HTR-8/SVneo (cell line): ENCODE measurements around a stretch of chr20.

GRCh38 chr20:38433724-38434703 is 38.6 kb upstream of the RALGAPB start:
- RRBS: no CpG with 5 or more reads among the region's 27 CpGs

GRCh38 chr20:38532781-38533188 is 48.2 kb upstream of the ADIG start:
- RRBS: no CpG with 5 or more reads among the region's 4 CpGs

GRCh38 chr20:38578929-38579638 is 1.9 kb upstream of the ADIG start:
- RRBS: no CpG with 5 or more reads among the region's 8 CpGs

GRCh38 chr20:38601515-38602013 is 20.6 kb downstream of the ADIG start:
- RRBS: no CpG with 5 or more reads among the region's 25 CpGs

DNA sequence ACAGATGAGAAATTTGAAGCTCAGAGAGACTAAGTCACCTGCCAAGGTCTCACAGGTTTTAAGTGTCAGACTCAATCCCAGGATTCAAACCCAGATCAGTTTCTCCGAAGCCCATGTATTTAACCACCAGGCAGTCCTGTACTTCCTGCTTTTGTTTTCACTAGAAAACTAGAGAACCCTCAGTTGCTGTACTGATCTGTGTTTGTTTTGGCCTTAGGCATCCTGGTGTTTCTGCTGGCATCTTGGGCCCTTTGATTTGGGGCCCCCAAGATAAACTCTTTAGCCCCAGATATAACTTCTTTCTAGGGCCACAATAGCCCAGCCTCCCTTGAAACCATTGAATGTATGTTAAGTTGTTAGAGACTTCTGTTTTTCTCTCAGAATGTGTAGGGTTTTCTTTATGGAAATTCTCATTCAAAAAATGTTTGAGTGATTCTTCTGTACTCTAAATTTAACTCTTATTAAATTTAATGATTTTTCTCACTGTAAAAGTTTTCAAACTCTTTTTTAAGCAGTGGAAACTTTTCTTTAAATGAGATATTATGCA is 36.6 kb downstream of the PPP1R16B start:
- RRBS: no CpG with 5 or more reads among the region's 1 CpG

GRCh38 chr20:38845363-38846063 is 40.0 kb downstream of the PPP1R16B start:
- RRBS: no CpG with 5 or more reads among the region's 7 CpGs

GRCh38 chr20:38870627-38871490 is 55.4 kb upstream of the FAM83D start:
- RRBS: no CpG with 5 or more reads among the region's 13 CpGs

DNA sequence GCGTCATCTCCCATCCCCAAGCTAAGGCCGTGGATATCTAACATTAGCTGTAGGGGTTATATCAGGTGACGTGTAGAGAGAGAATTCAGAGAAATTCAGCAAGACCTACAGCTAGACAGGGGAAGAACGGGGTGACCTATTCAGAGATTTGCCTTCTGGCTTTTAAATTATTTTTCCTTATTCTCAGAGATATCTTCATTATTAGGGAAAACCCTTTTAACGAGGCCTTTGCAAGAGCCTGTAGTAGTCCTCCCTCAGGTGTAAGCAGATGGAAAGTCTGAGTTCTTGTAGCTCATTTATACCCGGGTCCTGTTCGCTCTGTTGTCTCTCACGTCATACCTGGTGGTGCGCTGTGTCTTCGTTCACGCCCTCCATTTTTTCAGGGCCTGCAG is 75.0 kb downstream of the DHX35 start:
- RRBS: no CpG with 5 or more reads among the region's 11 CpGs

DNA sequence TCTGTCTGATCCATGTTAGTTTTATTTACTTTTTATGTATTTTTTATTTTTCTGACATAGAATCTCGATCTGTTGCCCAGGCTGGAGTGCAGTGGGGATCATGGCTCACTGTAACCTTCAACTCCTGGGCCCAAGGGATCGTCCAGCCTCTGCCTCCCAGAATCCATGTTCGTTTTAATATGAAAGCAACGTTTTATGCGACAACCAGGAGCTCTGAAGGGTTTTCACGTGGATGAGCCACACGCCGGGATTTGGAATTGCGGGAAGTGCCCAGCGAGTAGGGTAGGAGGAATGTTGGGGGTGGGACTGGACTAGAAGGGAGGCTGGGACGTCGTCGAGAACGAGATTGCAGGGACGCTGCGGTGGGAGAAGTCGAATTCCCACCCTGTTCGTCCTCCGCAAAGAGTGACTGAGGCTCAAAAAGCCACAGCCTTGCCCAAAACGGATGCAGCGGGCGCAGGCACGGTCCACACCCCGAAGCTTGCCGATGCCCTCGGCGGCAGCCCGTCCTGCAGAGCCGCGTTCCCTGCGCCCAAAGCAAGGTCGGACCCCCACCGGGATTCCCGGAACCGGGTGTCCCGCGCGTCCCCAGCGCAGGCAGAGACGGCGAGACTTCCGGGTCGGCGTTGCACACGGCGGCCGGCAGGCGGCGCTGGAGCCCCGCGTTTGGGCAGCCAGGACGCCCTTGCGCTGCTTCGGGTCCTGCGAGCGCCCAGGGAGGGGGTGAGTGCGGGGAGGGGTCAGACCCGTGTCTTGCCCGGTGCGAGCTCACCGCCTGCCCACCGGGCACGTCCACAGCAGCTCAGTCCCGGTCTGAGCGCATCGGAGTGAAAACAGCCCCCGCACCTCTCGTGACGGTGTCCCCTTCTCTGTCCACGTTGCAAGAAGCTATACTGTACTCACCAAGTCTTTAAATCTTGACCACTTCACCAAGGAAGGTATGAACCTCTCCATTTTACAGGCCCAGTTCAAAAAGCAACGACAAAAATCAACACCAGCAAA is 87.8 kb downstream of the DHX35 start:
- RRBS: 2% methylated on average over 16 of the region's 71 CpGs

GRCh38 chr20:39358003-39358591 is 396.0 kb downstream of the DHX35 start:
- RRBS: no CpG with 5 or more reads among the region's 3 CpGs

DNA sequence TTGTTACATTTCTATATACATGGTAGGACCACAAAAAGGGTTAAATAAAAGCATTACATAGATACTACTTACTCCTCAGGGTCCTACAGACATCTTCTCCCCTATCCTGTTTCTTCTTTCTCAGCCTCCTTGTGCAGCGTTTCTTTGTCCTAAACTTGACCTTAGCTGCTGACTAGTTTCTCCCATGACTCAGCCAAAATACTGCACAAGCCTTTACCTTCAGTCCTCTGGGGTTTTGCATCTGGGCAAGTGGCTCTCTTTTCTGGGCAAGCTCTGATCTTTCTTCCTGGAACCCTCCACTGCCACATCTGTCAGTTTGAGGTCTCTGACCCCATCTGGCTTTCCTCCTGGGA is 838.3 kb downstream of the DHX35 start:
- RRBS: no CpG with 5 or more reads among the region's 1 CpG

DNA sequence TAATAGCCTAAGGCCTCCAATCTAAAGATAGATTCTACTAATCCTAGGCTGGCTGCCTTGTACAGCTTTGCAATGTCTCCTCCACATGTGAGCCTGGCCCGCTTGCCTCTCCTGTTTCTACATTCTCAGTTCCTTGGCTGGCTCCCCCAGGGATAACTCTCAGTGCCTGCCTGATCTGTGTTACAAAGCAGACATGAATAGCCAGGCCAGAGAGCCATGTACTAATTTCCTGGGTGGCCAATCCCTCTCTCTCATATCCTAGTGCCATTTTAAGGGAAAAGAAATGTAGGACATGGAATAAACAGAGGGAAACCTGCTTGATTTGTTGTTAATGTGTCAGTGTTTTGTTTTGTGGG is 702.9 kb downstream of the MAFB start:
- RRBS: no CpG with 5 or more reads among the region's 1 CpG

GRCh38 chr20:40465027-40465436 is 224.0 kb downstream of the MAFB start:
- RRBS: no CpG with 5 or more reads among the region's 5 CpGs

GRCh38 chr20:40654753-40655512 is 34.1 kb downstream of the MAFB start:
- RRBS: no CpG with 5 or more reads among the region's 5 CpGs

DNA sequence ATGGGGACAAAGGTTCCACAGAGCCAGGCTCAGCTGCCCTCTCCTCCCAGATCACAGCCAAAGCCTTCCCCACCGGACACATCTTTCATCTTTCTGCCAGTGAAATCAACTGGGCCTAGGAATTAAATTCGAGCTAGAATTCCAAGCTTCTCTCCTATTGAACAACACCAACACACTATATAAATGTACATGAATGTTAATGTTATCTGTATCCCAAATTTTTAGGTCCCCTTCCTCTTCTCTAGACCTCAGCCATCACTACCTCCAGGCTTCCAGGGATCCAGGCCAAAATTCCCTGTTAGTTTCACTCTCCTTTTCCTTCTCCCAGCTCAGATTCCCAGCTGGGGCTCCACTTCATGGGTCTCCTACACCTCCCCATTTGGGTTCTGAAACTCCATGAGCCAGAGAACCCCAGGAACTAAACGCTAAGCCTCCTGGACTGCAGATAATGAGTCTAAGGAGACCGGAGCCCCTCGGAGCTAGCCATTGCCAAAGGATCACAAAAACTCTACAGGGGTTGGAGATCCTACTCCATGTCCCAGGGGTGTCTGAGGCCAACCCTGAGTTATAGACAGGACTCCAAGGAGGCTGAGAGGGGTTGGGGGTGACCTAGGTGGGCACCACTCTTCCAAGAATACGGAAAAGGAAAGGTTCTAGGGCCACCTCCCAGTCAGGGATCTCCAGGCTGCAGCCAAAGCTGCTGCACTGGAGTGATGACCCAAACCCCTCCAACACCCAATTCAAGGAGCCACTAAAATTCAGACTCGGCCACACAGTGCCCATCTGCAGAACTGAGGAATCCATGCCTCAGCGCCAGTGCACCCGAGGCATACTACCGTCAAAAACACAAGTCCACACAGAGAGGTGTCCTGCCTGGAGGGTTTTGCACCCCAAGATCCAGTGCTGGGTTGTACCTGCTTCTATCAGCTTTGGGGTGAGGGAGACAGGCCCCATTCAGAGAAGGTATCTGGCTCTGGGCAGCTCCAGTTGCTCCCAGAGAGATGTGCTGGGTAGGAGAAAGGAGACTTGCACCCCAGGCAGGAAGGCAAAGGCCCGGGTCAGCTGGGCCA is 4.3 kb downstream of the MAFB start:
- RRBS: no CpG with 5 or more reads among the region's 11 CpGs

DNA sequence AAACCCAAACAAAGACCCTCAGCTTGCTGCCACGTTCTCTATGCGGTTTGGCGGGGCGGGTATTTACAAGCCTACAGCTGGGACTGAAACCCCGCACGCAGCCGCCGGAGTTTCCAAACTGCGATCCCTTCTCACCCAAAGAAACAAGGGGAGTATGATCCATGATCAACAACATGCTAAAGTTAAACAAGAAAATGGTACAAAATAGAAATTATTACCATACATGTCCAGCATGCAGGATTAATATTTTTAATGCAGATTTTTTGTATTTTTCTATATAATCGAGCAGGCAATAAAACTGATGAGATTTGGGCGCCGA is 2.1 kb downstream of the MAFB start:
- RRBS: no CpG with 5 or more reads among the region's 12 CpGs

GRCh38 chr20:40990534-40990986 is 38.1 kb upstream of the TOP1 start:
- RRBS: no CpG with 5 or more reads among the region's 9 CpGs

DNA sequence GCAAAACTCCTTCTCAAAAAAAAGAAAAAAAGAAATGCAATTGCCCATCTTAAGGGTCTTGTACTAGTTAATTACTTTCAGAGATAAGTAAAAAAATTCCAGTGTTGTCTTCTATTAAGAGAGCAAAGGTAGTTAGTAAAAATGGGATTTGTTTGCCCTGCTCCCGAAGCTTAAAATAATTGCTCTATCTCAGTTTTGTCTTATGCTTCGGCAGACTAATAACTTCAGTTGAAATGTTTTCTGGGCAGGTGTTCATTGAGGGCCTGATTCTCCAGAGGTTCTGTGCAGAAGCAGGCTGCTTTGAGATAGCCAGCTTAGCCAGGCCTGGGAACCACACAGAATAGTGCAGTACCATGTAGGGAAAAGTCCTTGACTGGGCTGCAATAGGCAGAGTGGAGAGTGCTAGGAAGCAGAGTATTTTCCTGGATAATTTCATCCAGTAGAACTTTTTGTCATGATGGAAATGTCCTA is 15.7 kb downstream of the TOP1 start:
- RRBS: no CpG with 5 or more reads among the region's 2 CpGs

DNA sequence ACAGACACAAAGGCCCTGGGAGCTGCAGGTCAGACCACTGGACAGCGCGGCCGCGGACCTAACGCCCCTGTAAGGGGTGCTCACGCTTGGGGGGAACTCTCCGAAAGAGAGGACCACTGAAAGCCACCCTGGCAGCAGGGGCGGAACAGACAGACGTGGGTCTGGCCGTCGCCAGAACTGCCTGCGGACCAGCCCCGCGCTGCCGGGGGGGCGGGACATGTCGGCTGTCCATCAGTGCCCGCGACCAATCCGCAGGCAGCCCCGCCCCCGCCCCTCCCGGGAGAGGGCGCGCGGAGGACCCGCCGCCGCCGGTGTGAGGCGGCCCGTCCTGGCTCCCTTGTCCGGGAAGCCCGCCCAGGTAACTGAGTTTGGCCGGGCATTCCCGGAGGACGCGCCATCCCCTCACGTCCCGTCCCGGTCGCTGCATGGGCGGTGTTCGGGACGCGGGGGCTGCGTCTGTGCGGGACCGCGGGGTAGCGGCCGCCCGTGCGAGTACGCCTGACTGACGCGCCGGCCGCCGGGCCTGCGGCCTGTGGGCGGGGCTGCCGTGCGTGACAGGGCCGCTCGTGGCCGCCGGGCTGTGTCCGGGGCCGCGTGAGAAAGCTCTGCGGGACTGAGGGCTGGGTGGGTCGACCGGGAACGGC is 543 bp upstream of the PLCG1 start:
- RRBS: 2% methylated on average over 37 of the region's 75 CpGs

- RRBS: no CpG with 5 or more reads among the region's 13 CpGs
Measured at GRCh38 chr20:41171872-41172745, 34.8 kb downstream of the PLCG1 start.